ENCODE data around the genes TNNI2 and PRR33.

GRCh38 chr11:1786291-1786467 lies 22.5 kb upstream of the CTSD start:
- RRBS, 2 experiments, result no CpG with 5 or more reads among the region's 3 CpGs
CAGE:
- cytosol, long polyA minus RNA, result no peak
- cytosol, long polyA plus RNA, result no peak
- long polyA plus RNA, result no peak
- nucleus, long polyA minus RNA, result no peak
- nucleus, long polyA plus RNA, result no peak

GRCh38 chr11:1827012-1827714 lies 7.6 kb upstream of the SYT8 start:
- RRBS, 2 experiments, result 10 to 15% methylated on average over 5 of the region's 26 CpGs
CAGE:
- cytosol, long polyA minus RNA, result no peak
- cytosol, long polyA plus RNA, result no peak
- long polyA plus RNA, result no peak
- nucleus, long polyA minus RNA, result no peak
- nucleus, long polyA plus RNA, result start-site peak on the plus strand at chr11:1827420-1827554, 292 and 351 reads in 2 replicates

DNA sequence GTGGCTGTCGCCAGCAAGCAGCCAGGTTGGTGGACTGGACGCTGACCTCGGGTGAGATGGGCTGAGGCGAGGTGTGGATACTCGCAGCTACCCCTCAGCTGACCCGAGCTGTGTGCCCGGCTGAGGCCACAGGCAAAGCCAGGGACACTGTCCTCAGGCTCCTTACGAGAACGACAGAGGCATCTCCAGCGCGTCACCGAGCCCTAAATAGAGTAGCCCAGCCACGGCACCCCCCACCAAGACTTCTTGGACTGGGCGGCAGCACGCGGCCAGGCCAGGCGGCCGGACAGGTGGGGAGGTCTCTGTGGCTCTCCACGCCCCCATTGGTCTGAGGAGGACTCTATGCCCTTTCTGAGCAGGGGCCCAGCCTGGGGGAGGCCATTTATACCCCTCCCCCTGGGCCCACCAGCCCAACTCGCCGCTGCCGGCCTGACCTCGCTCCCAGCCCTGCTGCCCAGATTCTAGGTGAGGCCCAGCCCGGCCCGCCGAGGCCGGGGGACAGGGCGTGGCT lies at the start of gene TNNI2:
TNNI2 (plus strand) TSS at position 413 of the 511 bp plus-strand sequence.
- RRBS, 2 experiments, result 32 to 42% methylated on average over 3 to 5 of the region's 28 CpGs
CAGE:
- cytosol, long polyA minus RNA, result start-site peak on the plus strand centred at position 410 of the sequence, 7 bp wide, 57 reads
- cytosol, long polyA plus RNA, result start-site peak on the plus strand centred at position 407 of the sequence, 16 bp wide, 69 and 85 reads in 2 replicates
- long polyA plus RNA, result start-site peak on the plus strand centred at position 413 of the sequence, 12 bp wide, 75 and 199 reads in 2 replicates
- nucleus, long polyA minus RNA, result no peak
- nucleus, long polyA plus RNA, result no peak

DNA sequence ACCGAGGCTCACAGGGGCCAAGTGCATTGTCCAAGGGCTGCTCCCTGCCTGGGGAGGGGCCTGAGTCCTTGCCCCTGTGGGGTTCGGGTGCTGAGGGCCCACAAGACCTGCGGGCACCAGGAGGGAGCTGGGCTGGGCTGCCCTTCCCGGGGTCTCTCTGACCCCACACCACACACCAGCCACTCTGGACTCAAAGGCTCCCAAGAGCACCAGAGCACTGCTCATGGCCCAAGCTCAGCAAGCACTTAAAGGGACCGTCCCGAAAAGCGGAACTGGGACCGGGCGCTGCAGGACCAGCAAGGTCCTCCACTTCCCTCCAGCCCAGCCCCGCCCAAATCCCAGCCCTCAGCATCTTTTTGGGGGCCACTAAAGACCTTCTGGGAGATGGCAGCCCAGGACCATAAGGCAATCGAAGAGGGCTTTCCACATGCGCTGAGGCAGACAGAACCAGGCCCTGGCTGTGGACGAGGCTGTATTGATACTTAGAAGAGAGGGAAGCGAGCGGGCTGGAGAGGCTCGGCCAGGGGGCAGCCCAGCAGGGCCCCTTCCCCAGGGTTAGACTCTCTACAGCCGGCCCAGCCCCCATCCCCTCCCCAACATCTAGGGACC lies 5.4 kb downstream of the LSP1 start:
- RRBS, 2 experiments, result no CpG with 5 or more reads among the region's 17 CpGs
CAGE:
- cytosol, long polyA minus RNA, result no peak
- cytosol, long polyA plus RNA, result no peak
- long polyA plus RNA, result no peak
- nucleus, long polyA minus RNA, result no peak
- nucleus, long polyA plus RNA, result no peak

DNA sequence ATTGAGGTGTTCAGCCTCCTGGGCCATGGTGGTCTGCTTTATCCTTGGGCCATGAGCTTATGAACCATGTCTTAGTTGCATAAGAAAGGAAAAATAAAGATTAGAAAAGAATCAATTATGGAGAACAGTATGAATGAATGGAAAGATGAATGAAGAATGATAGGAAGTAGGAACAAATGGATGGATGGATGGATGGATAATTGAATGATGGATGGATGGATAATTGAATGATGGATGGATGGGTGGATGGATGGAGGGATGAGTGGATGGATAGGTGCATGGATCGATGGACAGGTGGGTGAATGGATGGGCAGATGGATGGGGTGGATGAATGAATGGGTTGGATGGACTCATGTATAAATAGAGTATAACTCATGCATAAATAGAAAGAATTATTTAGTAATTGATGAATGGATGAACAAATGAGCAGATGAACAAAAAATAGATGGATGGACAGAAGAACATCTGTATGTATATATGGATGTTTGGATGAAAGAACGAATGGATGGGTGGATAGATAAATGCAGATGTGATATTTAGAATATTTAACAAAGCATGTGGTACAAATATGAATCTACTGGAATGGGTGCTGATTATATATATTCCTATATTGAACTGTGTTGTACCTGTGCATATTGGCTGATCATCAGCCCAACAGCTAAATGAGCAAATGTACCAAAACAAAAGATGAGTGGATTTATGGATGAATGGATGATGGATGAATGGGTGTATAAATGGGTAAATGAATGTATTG lies 7.4 kb downstream of the LSP1 start:
- RRBS, 2 experiments, result no CpG with 5 or more reads among the region's 2 CpGs
CAGE:
- cytosol, long polyA minus RNA, result no peak
- cytosol, long polyA plus RNA, result no peak
- long polyA plus RNA, result no peak
- nucleus, long polyA minus RNA, result no peak
- nucleus, long polyA plus RNA, result no peak

GRCh38 chr11:1891661-1892595 lies at the start of gene PRR33:
Gene PRR33, minus strand, starts transcription at chr11:1891895.
- RRBS, 2 experiments, result 46 to 57% methylated on average over 3 of the region's 18 CpGs
CAGE:
- cytosol, long polyA minus RNA, result no peak
- cytosol, long polyA plus RNA, result no peak
- long polyA plus RNA, result no peak
- nucleus, long polyA minus RNA, result no peak
- nucleus, long polyA plus RNA, result no peak

- RRBS, 2 experiments, result no CpG with 5 or more reads among the region's 11 CpGs
CAGE:
- cytosol, long polyA minus RNA, result no peak
- cytosol, long polyA plus RNA, result no peak
- long polyA plus RNA, result no peak
- nucleus, long polyA minus RNA, result no peak
- nucleus, long polyA plus RNA, result no peak
These were observed 11.5 kb upstream of the TNNT3 start for GRCh38 chr11:1907932-1908435.

DNA sequence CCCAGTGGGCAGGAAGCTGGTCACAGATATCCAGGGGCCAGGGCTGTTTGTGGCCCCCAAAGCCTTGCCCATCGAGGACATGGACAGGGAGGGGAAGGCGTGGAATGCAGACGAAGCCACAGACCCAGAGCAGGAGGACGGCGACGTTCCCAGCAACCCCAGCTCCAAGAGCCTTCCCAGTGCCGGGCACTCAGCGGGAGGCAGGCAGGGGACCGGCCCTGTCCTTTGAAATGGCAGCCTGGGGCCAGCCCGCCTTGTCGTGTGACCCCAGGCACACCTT lies 1.5 kb upstream of the TNNT3 start:
- RRBS, 2 experiments, result no CpG with 5 or more reads among the region's 11 CpGs
CAGE:
- cytosol, long polyA minus RNA, result no peak
- cytosol, long polyA plus RNA, result no peak
- long polyA plus RNA, result no peak
- nucleus, long polyA minus RNA, result no peak
- nucleus, long polyA plus RNA, result no peak

- RRBS, 2 experiments, result no CpG with 5 or more reads among the region's 20 CpGs
CAGE:
- cytosol, long polyA minus RNA, result no peak
- cytosol, long polyA plus RNA, result no peak
- long polyA plus RNA, result no peak
- nucleus, long polyA minus RNA, result no peak
- nucleus, long polyA plus RNA, result no peak
These were observed 3.4 kb upstream of the MRPL23 start for GRCh38 chr11:1943631-1944267.

GRCh38 chr11:2132434-2133354 lies 6.5 kb downstream of the IGF2 start:
- RRBS, 2 experiments, result no CpG with 5 or more reads among the region's 36 CpGs
CAGE:
- cytosol, long polyA minus RNA, result start-site peak on the plus strand at chr11:2132626-2132630, 15 reads; start-site peak on the plus strand at chr11:2132715-2132753, 103 reads
- cytosol, long polyA plus RNA, result no peak
- long polyA plus RNA, result no peak
- nucleus, long polyA minus RNA, result start-site peak on the minus strand at chr11:2132124-2132914, 1,350 reads; start-site peak on the plus strand at chr11:2132483-2133152, 99 reads
- nucleus, long polyA plus RNA, result no peak

DNA sequence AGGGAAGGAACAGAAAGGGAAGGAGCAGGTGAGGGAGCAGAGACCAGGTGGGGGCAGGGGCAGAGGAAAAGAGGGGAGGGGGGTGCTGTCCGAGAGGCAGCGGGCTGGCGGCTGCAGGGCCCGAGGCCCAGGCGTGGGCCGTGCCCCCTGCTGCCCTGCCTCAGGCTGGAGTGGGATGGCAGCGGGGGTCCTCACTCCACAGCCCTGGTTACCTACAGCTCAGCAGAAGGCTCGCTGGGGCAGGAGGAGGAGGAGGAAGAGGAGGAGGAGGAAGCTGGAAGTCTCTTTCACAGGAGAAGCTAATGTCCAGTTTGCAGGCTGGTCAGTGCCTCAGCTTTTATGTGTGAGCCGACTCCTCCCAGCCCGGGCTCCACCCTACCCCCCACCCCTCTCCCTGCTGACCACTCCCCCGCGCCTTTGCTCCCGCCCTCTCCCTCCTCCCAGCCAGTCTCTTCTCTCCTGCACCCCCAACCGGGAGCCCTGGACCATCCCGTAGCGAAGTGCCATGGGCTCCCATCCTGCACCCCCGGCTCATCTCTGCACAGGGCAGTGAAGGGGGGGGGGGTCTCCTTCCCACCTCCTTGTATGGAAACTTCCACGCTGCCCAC lies 2.1 kb downstream of the IGF2 start:
- RRBS, 2 experiments, result 4 to 5% methylated on average over 5 to 6 of the region's 18 CpGs
CAGE:
- cytosol, long polyA minus RNA, result start-site peak on the minus strand centred at position 311 of the sequence, 8 bp wide, 4,868 reads
- cytosol, long polyA plus RNA, result no peak
- long polyA plus RNA, result no peak
- nucleus, long polyA minus RNA, result no peak
- nucleus, long polyA plus RNA, result start-site peak on the minus strand centred at position 344 of the sequence, 75 bp wide, 1,174 and 958 reads in 2 replicates

GRCh38 chr11:2140750-2141521 lies 1.7 kb upstream of the IGF2 start:
- RRBS, 2 experiments, result 8 to 14% methylated on average over 4 to 5 of the region's 58 CpGs
CAGE:
- cytosol, long polyA minus RNA, result no peak
- cytosol, long polyA plus RNA, result no peak
- long polyA plus RNA, result no peak
- nucleus, long polyA minus RNA, result no peak
- nucleus, long polyA plus RNA, result no peak

- RRBS, 2 experiments, result no CpG with 5 or more reads among the region's 16 CpGs
CAGE:
- cytosol, long polyA minus RNA, result no peak
- cytosol, long polyA plus RNA, result no peak
- long polyA plus RNA, result no peak
- nucleus, long polyA minus RNA, result no peak
- nucleus, long polyA plus RNA, result no peak
These were observed 37.1 kb upstream of the TH start for GRCh38 chr11:2208738-2209157.

- RRBS, 2 experiments, result no CpG with 5 or more reads among the region's 25 CpGs
CAGE:
- cytosol, long polyA minus RNA, result no peak
- cytosol, long polyA plus RNA, result no peak
- long polyA plus RNA, result no peak
- nucleus, long polyA minus RNA, result no peak
- nucleus, long polyA plus RNA, result no peak
These were observed 597 bp downstream of the C11orf21 start for GRCh38 chr11:2300935-2301706.

DNA sequence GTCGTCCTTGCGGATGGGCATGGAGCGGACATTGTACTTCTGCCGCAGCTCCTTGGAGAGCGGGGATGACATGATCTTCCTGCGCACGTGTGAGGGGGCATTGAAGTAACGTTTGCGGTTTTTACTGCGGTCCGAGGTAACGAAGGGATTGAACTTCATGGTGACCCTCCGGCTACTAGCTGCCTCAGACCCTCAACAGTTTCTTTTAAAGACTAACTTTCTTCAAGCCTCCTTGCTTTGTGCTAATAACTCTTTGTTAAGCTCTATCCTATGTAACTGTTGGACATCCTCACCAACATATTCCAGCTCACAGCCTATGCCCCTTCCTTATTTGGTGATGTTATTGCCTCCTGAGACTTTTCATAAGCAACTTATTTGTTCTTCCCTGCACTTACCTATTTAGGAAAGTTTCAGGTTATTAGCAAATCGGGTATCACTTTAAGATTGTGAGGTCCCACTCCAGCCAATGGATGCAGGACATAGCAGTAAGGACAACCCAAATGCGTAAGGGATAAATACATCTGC lies 33.8 kb downstream of the TSPAN32 start:
- RRBS, 2 experiments, result no CpG with 5 or more reads among the region's 15 CpGs
CAGE:
- cytosol, long polyA minus RNA, result no peak
- cytosol, long polyA plus RNA, result no peak
- long polyA plus RNA, result no peak
- nucleus, long polyA minus RNA, result no peak
- nucleus, long polyA plus RNA, result no peak

- RRBS, 2 experiments, result no CpG with 5 or more reads among the region's 7 CpGs
CAGE:
- cytosol, long polyA minus RNA, result no peak
- cytosol, long polyA plus RNA, result no peak
- long polyA plus RNA, result no peak
- nucleus, long polyA minus RNA, result no peak
- nucleus, long polyA plus RNA, result no peak
These were observed 11.4 kb upstream of the TSSC4 start for GRCh38 chr11:2389101-2389592.

- RRBS, 2 experiments, result no CpG with 5 or more reads among the region's 16 CpGs
CAGE:
- cytosol, long polyA minus RNA, result no peak
- cytosol, long polyA plus RNA, result no peak
- long polyA plus RNA, result no peak
- nucleus, long polyA minus RNA, result no peak
- nucleus, long polyA plus RNA, result no peak
These were observed 89.4 kb downstream of the KCNQ1 start for GRCh38 chr11:2534223-2534549.

DNA sequence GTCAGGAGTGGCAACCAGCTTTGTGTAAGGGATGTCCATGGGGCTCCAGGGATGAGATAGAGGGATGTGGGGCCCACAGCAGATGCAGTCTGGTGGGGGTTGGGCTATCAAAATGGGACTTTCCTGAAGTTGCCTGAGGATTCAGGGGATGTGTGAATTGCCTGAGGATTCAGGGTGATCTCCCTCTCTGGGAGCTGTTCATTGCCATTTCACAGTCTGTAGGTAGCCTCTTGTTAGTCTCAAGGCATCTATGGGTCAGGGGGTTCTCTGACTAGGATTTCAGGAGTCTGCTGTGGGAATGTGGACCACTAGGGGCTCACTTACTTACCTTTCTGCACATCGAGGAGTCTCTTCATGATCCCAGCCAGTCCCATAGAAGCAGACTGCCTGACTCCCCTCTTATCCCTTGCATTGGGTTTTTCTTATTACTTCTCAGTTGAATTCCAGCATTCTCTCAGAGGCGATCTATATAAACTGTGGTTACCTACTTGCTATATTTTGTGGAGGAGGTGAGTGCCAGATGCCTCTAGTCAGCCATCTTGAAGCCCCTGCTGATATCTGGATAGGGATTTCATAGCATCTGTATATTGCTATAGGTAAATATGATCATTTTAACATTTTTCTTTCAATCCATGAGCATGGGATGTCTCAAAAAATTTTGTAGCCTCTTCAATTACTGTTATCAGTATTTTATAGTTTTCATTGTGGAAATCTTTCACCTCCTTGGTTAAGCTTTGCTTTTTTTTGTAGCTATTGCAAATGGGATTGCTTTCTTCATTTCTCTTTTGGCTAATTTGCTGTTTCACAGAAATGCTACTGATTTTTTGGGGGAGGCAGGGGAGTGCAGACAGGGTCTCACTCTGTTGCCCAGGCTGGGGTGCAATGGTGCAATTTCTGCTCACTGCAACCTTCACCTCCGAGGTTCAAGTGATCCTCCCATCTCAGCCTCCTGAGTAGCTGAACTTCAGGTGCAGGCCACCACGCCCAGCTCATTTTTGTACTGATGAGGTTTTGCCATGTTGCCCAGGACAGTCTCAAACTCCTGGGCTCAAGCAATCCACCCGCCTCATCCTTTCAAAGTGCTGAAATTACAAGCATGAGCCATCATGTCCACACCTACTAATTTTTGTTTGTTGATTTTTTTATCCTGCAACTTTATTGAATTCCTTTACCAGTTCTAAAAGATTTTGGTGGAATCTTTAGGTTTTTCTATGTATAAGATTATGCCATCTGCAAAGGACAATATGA lies 201.3 kb downstream of the KCNQ1 start:
- RRBS, 2 experiments, result no CpG with 5 or more reads among the region's 5 CpGs
CAGE:
- cytosol, long polyA minus RNA, result no peak
- cytosol, long polyA plus RNA, result no peak
- long polyA plus RNA, result no peak
- nucleus, long polyA minus RNA, result start-site peak on the plus strand centred at position 379 of the sequence, 253 bp wide, 15 reads; start-site peak on the plus strand centred at position 722 of the sequence, 146 bp wide, 7 reads; start-site peak on the plus strand centred at position 1,098 of the sequence, 5 bp wide, 11 reads
- nucleus, long polyA plus RNA, result no peak

GRCh38 chr11:2649038-2649559 lies 204.3 kb downstream of the KCNQ1 start:
CAGE:
- cytosol, long polyA minus RNA, result no peak
- cytosol, long polyA plus RNA, result no peak
- long polyA plus RNA, result start-site peak on the minus strand at chr11:2649128-2649777, 82 and 58 reads in 2 replicates
- nucleus, long polyA minus RNA, result no peak
- nucleus, long polyA plus RNA, result no peak

DNA sequence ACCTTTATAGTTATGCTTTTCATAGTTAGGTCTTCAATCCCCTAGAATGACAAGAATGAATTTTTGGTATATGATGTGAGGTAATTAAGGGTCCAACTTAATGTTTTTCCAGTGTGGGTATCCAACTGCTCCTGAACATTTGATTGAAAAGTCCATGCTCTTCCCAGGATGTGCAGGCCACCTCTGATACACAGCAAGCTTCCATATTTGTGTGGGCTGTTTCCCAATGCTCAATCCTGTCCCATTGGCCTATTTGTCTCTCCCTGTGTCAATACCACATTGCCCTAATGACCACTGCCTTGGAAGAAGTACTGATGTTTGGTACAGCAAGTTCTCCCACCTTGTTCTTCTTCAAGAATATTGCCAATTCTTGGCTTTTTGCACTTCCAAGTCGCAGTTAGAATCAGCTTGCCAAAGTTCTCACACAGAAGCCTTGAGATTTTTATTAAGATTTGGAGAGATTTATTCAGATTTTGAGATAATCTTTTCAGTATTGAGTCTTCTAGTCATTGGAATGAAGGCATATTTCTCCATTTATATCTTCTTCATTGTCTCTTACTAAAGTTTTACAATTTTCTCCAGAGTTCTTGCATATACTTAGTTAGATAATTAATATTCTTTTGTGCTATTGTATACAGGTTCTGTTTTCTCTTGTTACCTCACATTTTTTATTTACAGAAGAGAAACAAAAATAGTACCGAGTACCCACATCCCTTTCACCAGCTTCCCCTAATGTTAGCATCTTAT lies 212.2 kb downstream of the KCNQ1 start:
- RRBS, 2 experiments, result no CpG with 5 or more reads among the region's 2 CpGs
CAGE:
- cytosol, long polyA minus RNA, result no peak
- cytosol, long polyA plus RNA, result no peak
- long polyA plus RNA, result no peak
- nucleus, long polyA minus RNA, result no peak
- nucleus, long polyA plus RNA, result no peak

Measured in HepG2 (cell line).